Measurements from ENCODE around the genes AGR2 and HDAC9.

DNA sequence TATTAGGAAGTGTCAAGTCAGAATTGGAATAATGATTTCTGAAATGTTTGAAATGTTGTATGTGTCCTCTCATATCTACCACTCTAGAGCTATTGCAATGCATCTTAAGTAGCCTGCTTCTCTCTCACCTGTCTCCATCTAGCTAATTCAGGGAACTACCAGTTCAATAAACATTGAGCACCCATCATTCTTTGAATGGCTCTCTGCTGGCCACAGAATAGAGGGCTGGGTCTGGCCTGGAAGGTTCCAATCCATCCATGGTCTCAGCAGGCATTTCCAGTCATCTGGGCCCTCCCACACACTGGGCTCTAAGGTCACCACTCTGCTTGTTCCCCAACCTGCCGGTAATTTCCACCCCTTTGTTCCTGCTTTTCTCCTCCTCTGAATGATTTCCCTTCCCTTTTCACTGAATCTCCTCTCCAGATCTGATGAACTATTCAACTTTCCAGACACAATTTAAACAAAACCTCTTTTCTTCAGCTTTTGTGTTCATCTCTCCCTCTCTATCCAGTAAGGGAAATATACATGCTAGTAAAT lies 2.5 kb downstream of the BZW2 start:
- RRBS: no CpG with 5 or more reads among the region's 1 CpG

GRCh38 chr7:16697727-16698434 lies 51.9 kb downstream of the BZW2 start:
- RRBS: no CpG with 5 or more reads among the region's 10 CpGs

DNA sequence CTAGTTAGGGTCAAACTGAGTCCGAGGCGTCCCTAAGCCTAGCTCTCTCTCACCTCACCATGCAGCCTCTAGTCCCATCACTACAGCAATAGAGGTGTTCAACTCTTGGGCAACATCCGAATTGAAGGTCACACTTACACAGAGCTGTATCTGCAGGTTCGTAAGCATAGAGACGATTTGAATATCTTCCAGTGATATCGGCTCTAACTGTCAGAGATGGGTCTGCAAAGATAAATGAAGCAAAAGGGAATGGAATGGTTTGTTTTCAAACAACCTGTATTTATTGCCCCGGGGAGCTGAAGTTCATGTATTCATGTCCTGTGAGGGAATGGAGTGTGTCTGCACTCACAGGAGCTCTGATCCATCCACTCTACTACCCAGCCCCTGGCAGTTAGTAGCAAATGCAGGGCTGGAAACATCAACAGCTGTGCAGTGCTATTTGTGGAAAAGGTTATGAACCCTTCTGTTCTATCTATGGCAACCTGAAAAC lies 10.0 kb downstream of the AGR2 start:
- RRBS: no CpG with 5 or more reads among the region's 7 CpGs

- RRBS: no CpG with 5 or more reads among the region's 15 CpGs
These were observed at the start of gene AGR2 for GRCh38 chr7:16804571-16805448. Gene AGR2, minus strand, starts transcription at chr7:16804999.

DNA sequence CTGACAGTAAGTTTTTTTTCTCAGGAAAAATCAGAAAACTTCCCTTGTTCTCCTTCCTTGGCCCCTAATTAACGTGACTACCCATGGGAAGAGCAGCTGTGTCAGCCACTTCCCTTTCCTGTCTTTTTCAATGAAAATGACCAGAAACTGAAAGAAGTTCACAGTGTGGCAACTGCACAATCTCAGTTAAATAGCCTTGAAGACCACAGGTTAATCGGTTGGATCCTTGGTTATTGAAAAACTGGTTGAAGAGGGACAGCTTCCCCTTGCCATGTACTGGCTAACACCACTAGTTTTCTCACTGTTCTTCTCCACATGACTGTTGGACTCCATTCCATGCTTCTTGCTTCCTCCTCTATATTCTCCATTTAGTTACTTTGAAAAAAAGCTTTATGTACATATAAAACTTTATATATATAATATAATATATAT lies 148.8 kb upstream of the AGR3 start:
- RRBS: no CpG with 5 or more reads among the region's 2 CpGs

- RRBS: no CpG with 5 or more reads among the region's 5 CpGs
These were observed 6.9 kb downstream of the AHR start for GRCh38 chr7:17305420-17305746.

DNA sequence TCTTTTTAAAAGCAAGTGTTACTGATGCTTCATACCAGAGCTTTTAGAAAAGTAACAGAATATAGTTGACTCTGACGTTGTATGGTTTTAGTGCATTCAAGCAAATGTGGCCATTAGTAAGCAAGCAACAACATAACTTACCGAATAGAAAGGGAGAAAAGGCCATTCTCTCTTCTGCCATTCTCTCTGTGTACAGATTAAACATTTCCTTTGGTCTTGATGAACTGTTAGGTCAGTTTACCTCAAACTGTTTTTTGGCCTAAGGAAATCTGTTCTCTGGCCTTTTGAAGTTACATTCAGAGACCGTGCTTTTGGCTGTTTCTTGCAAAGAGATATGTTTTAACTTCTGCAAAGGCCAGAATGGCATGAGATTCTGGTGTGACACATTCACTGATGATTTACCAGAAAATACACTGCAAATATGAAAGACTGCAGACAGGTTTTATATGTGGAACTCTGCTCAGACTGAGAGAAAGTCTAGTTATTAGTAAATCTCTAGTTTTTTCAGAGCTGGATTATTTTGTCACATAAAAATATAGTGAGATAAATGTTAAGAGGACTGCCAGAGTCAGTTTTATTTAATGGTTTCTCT lies 22.2 kb downstream of the AHR start:
- RRBS: no CpG with 5 or more reads among the region's 3 CpGs

DNA sequence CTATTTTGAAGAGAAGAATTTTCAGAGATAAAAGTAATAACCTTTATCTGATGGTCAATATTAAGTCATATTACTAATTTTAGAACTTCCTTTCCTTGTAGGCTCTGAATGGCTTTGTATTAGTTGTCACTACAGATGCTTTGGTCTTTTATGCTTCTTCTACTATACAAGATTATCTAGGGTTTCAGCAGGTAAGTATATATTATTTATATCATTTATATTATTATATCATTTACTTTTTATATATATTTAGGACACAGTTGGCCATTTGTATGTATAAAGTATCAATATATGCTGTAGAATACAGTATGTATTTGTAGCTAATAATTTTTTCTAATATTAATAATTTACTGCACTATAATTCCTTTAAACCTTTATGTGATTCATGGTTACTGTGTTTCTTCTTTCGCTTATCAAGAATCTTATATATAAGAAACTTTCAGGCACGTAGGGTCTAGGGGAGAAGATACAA lies 29.2 kb downstream of the AHR start:
- RRBS: no CpG with 5 or more reads among the region's 2 CpGs

DNA sequence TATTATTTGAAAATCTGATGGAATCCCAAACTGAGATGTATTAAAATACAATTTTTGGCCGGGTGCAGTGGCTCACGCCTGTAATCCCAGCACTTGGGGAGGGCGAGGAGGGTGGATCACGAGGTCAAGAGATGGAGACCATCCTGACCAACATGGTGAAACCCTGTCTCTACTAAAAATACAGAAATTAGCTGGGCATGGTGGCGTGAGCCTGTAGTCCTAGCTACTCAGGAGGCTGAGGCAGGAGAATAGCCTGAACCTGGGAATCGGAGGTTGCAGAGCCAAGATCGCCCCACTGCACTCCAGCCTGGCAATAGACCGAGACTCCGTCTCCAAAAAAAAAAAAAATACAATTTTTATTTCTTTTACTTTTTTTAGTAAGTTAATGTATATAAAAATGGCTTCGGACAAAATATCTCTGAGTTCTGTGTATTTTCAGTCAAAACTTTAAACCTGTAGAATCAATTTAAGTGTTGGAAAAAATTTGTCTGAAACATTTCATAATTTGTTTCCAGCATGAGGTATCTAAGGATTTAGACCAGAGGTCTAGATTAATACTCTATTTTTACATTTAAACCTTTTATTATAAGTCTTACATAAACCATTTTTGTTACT lies 46.6 kb downstream of the AHR start:
- RRBS: no CpG with 5 or more reads among the region's 10 CpGs

- RRBS: no CpG with 5 or more reads among the region's 5 CpGs
These were observed 71.6 kb downstream of the AHR start for GRCh38 chr7:17370122-17370437.

DNA sequence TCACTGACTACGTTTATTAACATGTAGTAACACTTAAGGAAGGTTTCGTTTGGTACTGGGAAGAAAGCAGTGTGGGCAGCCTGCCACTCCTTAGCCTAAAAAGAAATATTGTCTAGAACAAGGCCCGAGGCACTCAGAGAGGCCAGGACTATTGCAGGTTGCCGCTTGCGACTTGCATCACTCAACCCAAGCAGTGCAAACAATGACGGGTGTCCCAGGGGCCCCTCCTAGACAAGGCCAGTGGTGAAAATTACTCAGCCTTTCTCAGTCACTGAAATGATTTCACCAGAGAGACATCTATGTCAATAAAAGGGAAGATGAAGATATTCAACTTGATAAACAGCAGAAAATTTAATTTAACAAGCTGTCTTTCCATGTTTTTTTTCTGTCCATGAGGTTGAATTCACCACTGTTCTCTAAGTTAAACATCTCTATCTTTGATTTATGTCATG lies 243.8 kb downstream of the SNX13 start:
- RRBS: no CpG with 5 or more reads among the region's 6 CpGs

DNA sequence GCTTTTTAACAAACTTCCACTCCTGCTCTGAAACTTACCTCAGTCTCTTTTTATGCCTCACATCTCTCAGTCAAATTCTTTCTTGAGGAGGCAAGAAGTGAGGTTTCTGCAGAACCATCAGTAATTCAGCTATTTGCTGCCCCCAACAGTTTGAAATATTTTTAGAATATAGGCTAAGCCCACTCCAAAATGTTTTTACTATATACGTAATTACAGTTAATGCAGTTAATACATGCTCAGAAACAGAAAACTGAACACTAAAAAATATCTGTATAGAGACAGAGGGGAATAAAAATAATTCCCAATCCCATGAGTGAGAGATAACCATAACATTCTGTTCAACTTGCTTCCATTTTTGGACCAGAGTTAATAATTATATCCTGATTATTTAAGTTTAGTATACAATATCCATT lies 78.4 kb downstream of the SNX13 start:
- RRBS: no CpG with 5 or more reads among the region's 1 CpG

GRCh38 chr7:18289726-18290743 lies 205.5 kb upstream of the HDAC9 start:
- RRBS: no CpG with 5 or more reads among the region's 11 CpGs

DNA sequence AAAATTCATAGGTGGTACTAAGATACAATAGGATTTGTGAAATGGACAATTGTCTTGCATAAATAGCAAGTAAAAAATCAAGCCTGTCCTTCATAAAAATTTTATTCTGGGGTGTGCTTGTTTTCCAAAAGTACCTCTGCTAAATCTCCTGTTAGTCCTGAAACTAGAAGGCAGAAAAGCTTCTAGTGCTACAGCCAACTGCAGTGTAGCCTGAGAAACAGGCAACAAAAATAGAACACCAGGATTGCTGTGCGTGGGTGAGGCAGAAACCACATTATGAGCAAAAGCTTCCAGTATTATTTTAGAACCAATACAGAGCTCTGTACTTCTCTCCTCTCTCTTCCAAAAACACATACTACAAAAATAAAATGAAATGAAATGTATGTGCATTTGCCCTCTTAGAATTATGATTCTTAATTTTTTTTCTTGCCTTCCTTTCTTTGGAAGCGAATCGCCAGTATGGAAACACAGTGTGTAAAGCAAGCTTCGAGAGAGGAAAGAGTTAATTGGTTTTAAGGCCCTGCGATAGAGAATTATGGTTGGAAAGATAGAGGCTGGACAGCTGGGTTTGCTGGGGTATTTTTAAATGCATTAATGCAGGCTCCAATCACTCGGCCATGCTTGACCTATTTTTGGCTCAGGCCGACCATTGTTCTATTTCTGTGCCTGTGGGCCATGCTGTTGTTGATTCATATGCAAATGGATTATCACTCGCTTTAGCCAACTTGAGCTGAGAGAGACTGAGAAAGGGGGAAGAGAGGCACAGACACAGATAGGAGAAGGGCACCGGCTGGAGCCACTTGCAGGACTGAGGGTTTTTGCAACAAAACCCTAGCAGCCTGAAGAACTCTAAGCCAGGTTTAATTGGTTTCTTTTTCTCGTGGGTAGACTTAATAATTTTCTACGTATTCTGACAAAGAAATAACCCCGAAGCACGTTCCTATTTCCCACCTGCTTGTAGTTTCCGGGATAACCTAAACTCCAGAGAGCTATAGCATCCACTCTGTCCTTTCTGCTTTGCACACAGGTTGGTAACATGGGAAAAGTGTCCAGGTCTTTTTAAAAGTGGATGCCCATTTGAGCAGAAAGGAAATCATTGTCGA lies at the start of gene HDAC9:
TSS of gene HDAC9 (plus strand) at position 753 of the 1,103 bp plus-strand sequence.
- RRBS: 0% methylated on average over 2 of the region's 15 CpGs

DNA sequence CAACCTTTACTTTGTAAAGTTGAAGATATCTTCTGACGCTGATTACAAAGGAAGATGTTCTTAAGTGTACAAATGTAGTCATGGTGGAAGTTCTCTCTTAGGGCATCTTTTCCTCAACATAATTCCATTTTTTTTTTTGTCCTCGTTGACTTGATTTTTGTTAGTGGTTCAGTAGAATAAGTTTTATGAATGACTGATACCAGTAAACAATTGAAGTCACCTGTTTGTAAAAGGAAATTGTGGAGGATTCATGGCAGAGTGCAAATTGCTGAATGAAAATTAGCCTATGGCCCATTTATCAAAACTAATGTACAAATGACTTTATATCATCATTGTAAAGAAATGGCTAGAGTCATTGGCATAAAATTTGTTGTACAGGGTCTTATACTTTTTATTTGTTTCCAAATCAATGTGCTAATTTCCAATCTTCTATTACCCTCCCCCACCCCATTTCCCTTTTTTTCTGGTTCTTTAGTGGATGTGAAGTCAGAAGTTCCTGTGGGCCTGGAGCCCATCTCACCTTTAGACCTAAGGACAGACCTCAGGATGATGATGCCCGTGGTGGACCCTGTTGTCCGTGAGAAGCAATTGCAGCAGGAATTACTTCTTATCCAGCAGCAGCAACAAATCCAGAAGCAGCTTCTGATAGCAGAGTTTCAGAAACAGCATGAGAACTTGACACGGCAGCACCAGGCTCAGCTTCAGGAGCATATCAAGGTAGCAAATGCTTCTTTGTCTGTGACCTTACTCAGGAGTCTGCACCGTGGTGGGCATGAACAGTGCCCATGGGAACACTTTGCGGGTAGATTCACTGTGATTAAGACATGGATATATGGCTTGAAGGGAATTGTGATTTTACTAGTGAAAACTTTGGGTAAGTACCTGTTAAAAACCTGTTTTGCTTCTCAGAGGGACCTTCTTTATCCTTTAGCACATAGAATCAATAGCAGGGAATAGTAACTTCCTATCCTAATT lies 89.5 kb downstream of the HDAC9 start:
- RRBS: no CpG with 5 or more reads among the region's 7 CpGs

DNA sequence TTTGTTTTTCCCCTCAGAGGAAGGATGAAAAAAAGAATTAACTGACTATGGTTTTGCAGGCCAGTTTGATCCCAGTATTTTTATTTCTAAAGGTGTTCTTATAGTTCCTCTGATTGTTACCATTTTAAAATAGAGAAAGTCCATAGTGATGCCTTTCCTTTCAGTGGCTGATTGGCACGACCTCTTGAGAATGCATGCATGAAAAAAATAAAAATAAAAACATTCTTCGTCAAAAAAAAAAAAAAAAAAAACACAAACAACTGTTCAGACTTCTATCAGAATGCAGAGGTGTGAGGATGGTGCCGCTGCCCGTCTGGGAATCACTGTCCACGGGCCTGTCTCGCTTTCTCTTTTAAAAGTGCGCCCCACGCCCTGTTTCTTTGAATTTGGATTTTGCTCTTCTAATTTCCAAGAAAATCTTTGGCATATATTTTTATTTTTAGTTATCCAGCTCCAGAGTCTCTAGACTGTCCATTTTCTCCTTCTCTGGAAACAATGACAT lies 1.8 kb downstream of the TWIST1 start:
- RRBS: no CpG with 5 or more reads among the region's 8 CpGs

GRCh38 chr7:19116132-19116276 lies 1.4 kb downstream of the TWIST1 start:
- RRBS: no CpG with 5 or more reads among the region's 2 CpGs

- RRBS: no CpG with 5 or more reads among the region's 2 CpGs
These were observed 263.2 kb upstream of the FERD3L start for GRCh38 chr7:19408437-19408802.

- RRBS: no CpG with 5 or more reads among the region's 5 CpGs
These were observed 214.4 kb downstream of the MACC1 start for GRCh38 chr7:20002820-20003208.